Pulmonary lymph node (tissue), 1 donor: ENCODE data around the gene GLI3.

DNA sequence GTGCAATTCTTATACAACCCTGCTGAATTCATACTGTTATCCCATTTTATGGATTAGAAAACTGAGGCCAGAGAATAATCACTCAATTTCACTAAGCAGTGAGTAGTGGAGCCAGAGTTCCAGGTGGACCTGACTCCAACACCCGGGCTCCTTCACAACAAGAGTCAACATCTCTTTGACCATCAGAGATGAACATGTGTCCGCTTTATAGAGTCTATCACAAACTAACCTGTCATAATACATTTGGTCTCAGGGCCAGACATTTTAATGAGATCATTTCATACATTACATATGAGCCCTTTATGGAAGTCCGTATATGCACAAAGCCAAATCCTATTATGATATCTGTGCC lies 74.8 kb downstream of the STARD3NL start:
- PRO-cap = no peak

DNA sequence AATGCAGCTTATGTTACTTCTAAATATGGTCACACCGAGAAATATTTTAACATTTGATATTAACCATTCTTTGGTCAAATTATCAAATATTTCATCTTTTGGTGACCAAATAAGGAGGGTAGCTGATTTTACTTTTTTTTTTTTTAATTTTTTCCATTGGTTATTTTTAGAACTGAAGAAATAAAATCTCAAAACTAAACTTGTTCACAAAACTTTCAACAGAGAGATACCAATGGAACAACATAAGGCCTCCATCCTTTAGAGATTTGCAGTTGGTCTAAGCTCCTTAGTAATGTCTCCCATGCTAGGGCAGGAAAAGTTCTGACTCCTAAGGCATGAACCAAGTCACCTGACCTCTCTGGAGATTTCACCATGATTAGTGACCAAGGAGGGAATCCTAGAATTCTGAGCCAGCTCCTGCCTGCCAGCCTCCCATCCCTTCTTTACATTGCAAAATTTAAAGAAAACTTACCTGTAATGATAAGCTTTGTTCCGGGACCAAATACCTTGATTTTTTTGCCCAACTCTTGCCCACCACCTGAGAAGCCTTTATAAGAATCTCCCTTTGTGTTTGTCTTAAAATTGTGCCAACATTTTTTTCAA lies 95.2 kb downstream of the STARD3NL start:
- PRO-cap = no peak

GRCh38 chr7:38280586-38281123 lies 102.6 kb downstream of the STARD3NL start:
- PRO-cap = no peak

DNA sequence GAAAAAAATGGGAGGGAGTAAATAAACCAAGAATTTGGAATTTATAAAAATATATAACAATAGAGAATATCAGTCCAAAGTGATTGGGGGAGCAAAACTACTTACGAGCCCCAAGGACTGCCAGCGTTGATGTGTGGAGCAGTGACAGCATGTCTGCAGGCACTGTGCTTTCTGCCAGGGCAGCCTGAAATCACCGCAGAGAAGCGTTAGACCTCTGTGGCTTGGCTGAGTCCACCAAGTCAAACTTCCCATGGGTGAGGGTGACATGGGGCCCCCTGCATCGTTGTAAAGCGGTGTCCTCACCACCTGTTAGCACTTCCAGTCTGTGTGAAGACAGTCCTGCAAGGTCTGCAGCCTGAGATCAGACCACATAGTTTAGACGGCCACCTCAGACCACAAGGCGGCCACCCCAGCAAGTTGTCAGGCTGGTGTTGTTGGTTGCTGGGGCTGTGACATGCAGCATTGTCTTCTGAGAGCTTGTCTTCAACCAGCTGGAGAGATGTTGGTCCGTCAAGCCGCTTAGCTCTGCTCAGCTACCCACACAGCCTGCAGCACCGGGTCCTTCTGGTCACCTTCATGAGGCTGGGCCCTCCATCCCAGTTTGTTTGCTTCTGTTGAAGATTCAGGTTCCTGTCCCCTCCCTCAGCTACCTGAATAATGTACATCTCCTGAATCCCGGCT lies 139.4 kb downstream of the STARD3NL start:
- PRO-cap = no peak

- PRO-cap = no peak
Measured at GRCh38 chr7:38334393-38334955, 156.4 kb downstream of the STARD3NL start.

GRCh38 chr7:38340385-38340812 lies 162.4 kb downstream of the STARD3NL start:
- PRO-cap = unidirectional peak, plus-strand start at chr7:38340668

DNA sequence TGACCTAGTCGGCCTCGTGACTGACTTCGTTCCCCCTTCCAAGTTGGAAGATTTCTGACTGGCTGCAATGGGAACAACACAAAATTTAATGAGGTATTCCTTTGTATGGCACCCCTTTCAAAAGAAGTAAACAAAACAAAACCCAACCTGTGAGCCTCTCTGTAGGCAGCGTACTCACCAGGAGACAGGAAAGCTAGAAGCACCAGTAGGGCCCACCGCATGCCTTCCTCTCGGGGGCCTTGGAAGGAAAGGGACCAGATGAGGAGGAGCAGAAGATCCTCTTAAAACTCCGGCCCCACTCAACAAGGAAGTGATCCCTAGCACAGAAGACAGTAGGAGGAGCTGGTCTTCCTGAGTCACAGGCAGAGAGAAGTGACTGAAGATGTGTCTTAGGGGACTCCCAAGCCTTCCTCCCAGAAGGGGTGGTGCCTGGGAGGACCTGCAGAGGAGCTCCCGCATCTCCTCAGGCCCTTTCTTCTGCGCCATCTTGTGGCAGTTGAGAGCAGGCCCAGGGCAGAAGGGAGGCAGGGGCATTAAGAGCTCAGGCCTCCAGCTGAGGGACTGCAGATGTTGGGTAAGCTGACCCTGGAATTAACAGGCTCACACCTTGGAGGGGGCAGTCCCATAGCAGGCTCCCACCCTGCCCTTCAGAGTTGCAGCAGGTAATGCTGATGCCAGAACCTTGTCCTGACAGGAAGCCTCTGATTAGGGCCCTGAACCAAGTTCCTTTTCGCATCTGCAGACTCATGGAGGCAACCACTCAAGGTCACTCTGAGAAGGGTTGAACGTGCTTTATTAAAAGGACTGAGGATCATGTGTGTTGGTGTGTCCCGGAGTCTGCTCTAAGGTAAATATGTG lies 171.8 kb downstream of the STARD3NL start:
- PRO-cap = unidirectional peak, minus-strand start at position 301 of the sequence

DNA sequence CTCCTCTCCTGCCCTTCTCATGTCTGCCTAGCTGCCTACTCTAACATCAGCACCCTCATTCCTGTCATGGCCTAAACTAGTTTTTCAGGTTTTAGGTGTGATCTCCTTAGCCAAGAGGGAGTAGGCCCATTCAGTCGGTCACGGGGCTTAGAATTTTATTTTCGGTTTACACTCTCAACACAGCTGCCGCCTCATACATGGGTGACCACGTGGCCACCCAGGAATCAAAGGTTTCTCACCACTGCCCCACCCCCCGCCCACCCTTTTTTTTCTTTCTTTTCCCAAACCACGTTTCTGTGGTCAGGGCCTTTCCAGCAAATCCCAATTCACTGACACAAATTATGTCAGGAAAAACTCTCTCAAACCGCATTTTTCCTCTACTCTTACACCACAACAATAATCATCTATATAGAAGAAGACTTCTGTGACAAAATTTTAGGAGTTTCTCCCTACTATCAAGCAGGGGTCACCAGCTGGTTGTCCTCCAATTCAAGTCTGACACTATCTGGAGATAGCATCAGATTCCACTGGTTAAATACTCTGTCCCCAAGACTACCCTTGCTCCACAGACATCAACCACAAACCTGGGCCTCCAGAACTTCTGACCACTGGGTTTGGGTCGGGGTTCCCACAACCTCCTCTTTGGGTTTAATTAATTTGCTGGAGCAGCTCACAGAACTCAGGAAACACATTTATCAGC lies 97.4 kb downstream of the RALA start:
- PRO-cap = no peak

GRCh38 chr7:39972377-39972645 lies 22.3 kb downstream of the CDK13 start:
- PRO-cap = no peak

DNA sequence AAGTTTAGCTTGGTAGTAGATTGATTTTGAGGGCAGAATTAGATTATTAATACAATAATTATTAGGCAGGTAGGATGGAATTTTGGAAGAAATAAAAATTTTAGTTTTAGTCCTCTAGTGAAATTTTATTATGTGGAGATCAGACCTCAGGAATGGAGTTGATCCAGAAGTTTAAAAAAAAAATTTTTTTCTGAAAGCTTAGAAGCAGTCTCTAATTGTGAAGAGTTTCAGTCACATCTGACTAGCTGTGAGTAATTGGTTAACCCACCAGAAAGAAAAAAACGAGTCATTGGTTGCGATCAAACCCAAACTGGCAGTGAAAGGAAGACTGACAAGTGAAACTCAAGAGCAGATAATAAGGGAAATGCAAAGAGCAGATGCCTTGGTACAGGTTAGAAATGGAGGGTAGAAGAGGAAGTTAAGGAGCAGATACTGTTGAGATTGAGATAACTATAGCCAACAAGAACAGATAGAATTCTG lies 65.6 kb downstream of the CDK13 start:
- PRO-cap = no peak

- PRO-cap = no peak
Measured at GRCh38 chr7:40221865-40222382, 87.1 kb downstream of the SUGCT start.

- PRO-cap = no peak
Measured at GRCh38 chr7:40742266-40742794, 607.5 kb downstream of the SUGCT start.

DNA sequence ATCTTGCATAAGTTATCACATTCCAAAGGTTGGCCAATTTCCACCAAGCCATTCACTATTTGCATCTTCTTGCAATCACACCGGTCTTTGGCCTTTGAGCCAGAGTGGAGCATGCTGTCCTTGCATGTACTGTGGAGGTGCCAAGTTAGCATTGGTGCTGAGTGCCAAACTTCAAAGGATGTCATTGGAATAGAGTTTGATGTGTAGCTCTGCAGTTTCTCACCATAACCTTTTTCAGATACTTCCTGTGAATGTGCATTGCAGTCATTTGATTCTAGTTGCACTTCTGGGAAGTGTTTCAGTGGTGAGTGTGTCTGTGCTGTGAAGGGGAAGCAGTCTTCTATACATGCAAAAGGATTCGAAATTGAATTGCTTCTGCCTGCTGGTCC lies 620.7 kb downstream of the SUGCT start:
- PRO-cap = no peak

- PRO-cap = no peak
Measured at GRCh38 chr7:40909724-40910414, 775.1 kb downstream of the SUGCT start.

DNA sequence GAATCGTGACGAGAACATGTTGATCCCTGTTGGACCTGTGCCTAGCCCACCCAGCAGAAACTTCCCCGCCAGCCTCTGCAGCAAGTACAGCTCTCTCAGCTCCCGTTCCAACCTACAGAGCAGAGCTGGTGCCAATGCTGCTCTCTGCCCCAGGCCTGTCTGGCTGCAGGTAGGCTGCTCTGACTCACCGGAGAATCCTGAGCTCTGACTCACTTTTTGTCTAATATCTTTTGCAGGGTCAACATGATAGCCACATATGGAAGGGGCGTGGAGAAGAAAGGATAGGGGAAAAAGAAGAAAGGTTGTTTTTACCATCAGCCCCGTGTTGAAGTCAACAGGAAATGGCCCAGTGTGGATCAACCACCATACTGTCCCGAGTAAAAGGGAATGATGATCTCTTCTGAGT lies 595.3 kb downstream of the INHBA start:
- PRO-cap = no peak

DNA sequence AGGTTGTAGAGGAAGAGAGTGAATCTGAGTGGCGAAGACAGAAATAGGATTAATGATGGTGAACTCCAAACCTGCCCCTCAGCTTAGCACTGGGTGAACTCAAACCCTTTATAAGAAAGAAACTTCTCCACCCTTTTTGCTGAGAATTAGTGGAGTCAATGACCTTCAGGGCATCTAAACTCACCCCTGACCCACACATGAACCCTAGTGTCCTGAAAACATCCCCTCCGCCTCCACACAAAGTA lies 1.4 kb upstream of the INHBA start:
- PRO-cap = no peak

DNA sequence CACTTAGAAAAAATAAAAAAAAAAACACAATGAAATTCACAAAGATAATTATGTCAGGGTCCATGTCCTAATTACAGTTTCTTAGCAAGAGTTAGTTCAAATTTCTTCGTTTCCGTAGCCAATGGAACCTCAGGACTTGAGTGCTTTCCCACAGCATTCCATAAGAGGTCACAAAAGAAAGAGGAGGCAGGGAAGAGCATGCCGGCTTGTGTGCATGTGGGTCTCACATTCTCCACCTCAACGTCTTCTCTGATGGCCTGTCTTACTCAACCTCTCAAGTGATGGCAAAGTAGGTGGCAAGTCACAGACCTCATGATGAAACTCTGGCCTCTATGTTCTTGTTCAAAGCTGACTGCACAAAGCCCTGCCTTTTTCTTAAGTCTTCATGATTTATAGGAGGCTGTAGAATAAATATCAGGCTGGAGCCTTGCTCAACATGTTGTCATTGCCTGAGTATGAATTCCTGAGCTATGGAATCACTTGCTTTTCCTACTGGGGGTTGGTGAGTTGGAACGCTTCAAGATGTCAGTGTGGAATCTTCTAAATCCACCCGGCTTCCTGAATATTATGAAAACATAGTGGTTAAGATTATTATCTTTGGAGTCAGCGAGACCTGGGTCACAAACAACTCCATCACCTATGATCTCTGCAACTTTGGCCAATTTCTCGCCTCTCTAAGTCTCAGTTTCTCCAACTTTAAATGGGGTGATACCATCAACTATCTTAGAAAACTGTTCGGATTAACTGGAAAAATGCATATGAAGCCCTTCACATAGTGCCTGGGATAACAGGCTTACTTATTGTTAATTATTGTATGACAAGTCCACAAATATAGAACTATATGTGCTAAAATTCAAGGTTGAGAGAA lies 213.7 kb upstream of the INHBA start:
- PRO-cap = no peak

- PRO-cap = no peak
Measured at GRCh38 chr7:42198309-42198640, 38.7 kb downstream of the GLI3 start.

DNA sequence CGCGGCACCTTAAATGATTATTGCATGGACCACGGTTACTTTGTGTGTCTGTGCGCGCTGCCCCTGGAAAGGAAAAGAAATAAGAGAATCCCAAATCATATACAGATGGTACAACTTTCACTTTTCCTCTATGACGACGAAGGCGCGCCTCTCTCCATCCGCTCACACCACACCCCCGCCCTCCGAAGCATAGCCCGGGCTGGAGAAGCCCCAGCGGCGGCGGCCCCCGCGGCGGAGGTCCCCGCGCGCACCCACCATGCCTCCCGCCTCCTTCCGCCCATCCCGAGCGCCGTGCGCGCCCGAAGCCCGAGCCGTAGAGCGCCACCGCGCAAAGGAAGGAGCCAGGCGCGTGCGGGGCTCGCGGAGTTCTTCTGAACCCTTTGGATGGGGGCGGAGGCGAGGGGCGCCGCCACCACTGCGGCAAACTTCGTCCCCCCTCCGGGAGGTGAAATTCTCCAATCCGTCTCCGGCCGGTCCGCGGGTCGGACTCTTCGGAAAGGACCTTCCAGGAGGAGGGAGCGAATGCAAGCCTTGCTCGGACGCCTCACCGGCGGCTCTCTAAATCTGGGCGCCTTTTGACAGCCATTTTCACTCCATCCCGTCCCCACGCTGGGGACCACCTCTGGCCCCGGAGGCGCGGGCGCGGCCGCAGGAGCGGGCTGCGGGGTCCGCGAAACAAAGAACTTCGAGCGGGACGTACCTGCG lies 586 bp downstream of the GLI3 start:
- PRO-cap = bidirectional peak, plus-strand start at position 190 of the sequence, minus-strand start at position 71 of the sequence

DNA sequence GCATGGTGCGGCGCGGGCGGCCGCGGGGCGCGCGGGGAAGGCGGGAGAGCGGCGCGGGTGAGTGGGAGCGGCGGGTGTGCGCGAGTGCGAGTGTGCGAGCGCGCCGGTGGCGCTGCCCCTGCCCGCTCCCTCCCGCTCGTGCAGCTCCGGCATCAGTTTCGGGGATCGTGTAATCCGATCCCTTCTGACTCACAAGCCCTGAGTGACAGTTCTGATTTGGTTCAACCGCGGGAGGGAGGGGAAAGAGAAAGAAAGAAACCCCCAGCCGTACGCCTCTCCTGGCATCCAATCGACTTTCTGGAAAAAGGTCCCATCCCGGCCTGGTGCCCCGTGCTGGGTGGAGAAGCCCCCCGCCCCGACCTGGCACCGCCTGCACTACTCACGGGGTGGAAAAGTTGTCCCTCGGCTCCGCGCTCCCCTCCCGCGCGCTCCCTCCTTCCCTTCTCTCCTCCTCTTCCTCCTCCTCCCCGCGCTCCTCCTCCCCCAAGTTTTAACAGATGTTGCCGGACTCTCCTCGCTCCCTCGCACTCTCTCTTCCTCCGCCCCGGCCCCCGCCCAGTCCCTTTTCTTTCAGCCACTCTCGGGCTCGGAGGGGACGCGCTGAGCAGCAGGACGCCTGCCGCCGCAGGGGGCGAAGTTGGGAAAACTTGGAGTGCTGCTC lies at the start of gene GLI3:
Gene GLI3, minus strand, starts transcription at position 94 of the 661 bp plus-strand sequence.
- PRO-cap = bidirectional peak, plus-strand start at position 486 of the sequence, minus-strand start at position 160 of the sequence